CD14-positive monocyte (primary cell): ENCODE measurements around a stretch of chr11.

GRCh38 chr11:64319251-64319859 lies 1.4 kb downstream of the PRDX5 start:
- CAGE, long polyA plus RNA = no peak

DNA sequence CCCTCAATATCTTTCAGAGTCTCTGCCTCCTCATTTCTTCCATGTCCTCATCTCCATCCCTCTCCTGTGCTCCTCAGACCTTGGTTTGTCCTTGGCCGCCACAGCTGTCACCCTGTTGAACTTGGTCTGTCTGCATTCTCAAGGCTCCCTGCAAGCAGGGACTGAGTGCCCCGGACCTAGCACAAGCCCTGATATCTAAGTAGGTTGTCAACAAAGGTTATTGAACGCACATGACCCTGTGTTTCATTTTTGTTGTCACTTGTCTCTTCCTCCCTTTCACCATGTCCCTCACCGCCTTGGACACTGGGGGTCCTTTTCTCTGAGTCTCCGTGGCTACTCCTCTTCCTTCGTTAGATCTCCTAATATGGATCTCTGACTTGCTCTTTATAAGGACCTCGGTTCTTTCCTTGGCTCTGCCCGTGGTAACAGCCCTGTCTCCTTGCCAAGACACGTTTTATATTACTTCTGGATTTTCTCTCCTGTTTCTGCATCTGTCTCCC lies 38.6 kb downstream of the SLC22A12 start:
- CAGE, long polyA plus RNA = no peak

- CAGE, long polyA plus RNA = no peak
Measured at GRCh38 chr11:64659787-64660302, 63.2 kb downstream of the NRXN2 start.

DNA sequence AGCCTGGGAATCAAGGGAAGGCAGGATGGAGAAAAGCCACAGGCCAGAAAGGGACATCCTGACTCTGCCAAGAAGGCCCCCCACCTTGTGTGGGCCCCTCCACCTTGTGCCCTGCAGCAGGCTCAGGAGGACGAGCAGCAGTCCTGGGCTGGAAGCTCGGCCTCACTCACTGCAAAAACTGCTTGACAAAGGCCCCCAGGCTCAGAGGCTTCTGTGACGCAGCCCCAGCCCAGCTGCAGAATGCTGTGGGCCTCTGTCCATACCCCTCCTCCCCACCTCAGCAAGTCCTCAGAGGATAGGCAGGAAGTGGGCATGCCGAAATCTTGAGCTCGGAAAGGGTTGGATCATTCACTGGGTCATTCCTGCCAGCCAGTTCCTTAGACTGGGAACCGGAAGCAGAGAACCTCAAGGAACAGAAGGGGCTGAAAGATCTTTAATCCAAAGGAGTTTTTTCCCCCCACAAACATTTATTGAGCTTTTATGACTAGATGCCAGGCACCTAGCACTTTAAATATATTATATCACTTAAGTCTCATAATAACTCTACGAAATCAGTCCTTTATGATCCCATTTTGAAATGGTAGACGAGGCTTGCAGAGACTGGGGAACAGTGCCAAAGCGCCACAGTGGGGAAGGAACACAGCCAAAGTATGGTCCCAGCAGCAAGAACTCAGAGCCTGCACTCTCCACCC lies 61.7 kb downstream of the NRXN2 start:
- CAGE, long polyA plus RNA = no peak

DNA sequence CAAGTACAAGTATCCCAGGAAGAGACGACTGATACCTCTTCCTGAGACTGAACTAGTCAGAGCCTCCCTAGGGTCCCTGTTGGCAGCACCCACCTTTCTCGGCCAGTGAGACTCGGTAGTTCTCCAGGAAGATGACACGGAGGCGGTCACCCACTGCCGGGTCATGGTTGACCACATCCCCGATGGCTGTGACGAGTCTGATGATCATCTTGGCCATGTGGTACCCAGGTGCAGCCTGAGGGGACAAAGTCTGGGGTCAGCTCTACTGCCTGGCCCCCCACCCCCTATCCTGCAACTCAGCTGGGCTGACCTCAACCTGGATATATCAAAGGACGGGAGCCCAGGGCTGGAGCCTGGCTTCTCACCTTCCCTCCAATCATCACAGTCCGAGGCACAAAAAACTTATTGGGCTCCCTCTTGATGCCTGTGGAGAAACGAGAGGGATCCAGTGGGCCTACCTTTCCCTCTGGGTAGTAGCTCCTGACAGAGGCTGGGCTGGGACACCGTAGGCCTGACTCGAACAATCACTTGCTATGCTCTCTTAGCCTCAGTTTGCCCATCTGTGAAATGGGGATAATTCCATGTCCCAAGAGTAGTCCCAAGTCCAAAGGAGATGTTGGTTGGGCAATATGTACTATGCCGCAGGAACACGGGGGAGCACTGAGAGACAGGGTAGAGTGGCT lies 7.4 kb upstream of the RASGRP2 start:
- CAGE, long polyA plus RNA = no peak

GRCh38 chr11:64763815-64764930 lies 4.4 kb upstream of the PYGM start:
- CAGE, long polyA plus RNA = no peak

GRCh38 chr11:64768980-64769878 lies 9.1 kb downstream of the SF1 start:
- CAGE, long polyA plus RNA = no peak

- CAGE, long polyA plus RNA = no peak
Measured at GRCh38 chr11:64777287-64778253, 772 bp downstream of the SF1 start.

GRCh38 chr11:64842680-64843952 lies 1.3 kb downstream of the CDC42BPG start:
- CAGE, long polyA plus RNA = no peak

DNA sequence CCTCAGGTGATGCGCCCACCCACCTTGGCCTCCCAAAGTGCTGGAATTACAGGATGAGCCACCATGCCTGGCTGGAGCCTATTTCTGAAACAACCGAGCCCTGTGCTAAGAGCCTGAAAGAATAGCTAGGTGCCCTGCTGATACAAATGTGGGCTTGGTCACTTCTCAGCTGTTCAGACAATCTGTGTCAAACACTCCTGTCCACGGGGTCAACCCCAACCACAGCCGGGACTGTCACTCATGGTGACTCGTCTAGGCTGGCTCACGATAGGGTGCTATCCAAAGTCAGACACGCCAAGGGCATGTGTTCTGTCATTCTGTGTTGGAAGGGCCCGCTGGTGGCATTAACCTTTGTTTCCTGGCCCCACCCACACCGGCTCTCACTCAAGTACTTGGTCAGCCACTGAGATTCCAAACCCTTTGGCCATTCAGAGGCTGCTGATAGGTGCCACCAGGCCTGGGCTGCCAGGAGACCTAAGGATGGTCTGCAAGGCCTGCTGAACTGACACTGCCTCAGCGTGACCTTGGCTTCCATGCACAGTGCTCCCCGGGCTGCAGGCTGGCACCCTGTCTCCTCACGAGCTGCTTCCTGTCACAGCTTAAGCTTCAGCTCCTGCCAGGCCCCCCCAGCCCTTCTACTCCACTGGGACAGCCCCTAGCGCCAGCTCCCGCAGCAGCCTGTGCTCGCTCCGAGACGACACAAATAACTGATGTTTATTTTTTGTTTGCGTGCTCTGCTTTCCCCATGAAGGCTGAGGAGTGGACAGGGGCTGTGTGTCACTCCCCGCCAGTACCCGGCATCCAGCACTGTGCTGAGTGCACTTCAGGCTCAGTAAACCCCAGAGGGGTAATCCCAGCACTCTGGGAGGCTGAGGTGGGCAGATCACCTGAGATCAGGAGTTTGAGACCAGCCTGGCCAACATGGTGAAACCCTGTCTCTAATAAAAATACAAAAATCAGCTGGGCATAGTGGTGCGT lies 14.3 kb upstream of the CDC42BPG start:
- CAGE, long polyA plus RNA = no peak

DNA sequence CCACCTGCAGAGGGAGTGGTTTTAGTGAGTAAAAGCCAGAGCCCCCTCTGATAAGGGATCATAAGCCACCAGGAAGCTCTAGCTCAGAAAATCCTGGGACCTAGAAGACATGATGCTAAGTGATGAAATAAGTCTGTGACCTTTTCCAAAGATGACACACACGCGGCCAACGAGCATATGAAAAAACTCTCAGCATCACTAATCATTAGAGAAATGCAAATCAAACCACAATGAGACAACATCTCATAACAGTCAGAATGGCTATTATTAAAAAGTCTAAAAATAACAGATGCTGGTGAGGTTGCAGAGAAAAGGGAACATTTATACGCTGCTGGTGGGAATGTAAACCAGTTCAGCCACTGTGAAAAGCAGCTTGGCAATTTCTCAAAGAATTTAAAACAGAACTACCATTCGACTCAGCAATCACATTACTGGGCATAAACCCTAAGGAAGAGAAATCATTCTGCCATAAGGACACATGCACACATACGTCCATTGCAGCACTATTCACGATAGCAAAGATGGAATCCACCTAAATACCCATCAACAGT lies 12.8 kb downstream of the EHD1 start:
- CAGE, long polyA plus RNA = no peak

DNA sequence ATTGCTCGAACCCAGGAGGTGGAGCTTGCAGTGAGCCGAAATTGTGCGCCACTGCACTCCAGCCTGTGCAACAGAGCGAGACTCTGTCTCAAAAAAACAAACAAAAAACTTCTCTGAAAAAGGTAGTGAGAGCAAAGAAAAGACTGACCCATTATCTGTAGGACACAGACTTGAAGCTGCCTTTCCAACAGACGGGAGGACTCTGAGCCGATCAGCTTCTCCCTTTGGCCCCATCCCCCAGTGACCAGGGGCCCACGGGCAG lies 3.0 kb downstream of the EHD1 start:
- CAGE, long polyA plus RNA = no peak

DNA sequence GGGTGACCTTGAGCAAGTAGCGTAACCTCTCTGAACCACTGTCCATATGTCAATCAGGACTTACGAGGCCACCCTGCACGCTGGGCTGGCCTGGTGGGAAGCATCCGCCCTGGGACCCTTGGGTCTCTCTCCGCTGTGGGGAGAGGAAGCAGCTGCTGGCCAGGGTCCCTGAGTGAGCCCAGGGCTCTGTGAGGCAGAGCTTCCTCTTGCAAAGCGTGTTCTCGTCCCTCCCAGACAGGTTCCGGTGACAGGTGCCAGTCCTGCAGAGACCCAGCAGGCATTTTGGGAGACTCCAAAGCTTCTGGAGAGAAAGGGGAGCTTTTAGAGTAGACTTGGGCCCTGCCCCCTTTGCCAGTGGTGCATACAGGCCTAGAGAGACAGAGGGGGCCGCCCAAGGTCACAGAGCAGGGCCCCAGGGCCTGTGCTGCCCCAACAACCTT lies 14.1 kb upstream of the EHD1 start:
- CAGE, long polyA plus RNA = no peak

DNA sequence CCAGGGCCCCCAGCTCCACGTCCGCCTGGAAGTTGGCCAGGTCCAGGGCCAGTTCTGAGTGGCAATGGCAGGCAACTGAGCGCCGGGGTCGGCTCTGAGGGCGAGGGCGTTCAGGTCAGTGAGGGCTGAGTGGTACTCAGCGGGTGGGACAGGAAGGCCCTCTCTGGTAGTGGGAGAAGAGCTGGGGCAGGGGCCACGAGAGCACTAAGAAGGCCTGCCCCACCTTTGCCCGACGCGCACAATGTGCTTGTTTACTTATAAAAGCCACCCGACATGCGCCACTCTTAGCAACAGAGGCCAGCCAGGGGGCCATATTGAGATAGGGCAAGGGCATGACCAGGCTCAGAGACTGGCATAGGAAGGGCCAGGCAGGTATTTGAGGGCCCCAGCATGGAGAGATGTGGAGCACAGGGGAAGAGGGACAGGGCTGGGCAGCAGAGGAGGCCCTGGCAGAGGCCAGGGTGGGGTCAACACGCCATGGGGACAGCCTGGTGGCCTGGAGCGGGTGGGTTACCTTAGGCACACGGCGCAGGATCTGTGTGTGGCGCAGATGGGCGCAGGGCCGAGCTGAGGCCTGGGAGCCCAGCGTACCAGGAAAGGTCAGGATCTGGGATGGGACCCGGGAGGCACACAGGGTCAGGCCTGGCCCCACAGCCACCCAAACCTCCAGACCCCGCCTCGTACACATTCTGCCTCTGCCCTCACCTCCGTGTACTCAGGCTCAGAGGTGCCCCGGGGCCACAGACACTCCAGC lies 6.7 kb downstream of the ATG2A start:
- CAGE, long polyA plus RNA = no peak

DNA sequence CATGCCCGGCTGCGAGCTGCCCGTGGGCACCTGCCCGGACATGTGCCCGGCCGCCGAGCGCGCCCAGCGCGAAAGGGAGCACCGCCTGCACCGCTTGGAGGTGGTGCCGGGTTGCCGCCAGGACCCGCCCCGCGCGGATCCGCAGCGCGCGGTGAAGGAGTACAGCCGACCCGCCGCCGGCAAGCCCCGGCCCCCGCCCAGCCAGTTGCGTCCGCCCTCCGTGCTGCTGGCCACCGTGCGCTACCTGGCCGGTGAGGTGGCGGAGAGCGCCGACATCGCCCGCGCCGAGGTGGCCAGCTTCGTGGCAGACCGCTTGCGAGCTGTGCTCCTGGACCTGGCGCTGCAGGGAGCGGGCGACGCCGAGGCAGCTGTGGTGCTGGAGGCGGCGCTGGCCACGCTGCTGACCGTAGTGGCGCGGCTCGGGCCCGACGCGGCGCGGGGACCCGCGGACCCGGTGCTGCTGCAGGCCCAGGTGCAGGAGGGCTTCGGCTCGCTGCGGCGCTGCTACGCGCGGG lies 339 bp downstream of the SAC3D1 start:
- CAGE, long polyA plus RNA = no peak

GRCh38 chr11:65150585-65151492 lies 16.5 kb upstream of the SYVN1 start:
- CAGE, long polyA plus RNA = no peak

DNA sequence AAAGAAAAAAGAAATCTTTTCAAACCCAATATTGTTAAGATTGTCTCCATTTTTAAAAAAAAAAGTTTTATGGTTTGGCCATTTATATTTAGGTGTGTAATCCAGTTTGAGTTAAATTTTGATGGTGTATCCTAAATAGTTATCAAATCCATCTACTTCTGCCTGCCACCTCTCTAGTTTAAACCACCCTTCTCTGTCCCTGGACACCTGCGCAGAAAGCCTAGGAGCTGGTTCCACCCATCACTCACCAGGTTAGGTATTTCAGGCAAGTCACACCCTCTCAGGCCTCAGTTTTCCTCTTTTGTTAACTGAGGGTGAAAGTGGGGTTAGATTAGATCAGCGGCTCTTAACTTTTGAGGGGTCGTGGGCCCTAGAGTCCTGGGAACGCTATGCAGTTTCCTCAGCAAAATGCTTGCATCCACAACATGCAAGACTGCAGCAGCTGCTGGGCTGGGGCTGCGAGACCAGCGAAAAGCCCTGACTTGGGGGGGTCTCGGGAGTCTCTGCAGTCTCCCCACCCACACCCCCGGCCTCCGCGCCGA lies 1.3 kb upstream of the CAPN1 start:
- CAGE, long polyA plus RNA = no peak

GRCh38 chr11:65279424-65280442 lies 18.0 kb downstream of the POLA2 start:
- CAGE, long polyA plus RNA = no peak

GRCh38 chr11:65397061-65397679 lies 10.7 kb downstream of the FRMD8 start:
- CAGE, long polyA plus RNA = no peak

DNA sequence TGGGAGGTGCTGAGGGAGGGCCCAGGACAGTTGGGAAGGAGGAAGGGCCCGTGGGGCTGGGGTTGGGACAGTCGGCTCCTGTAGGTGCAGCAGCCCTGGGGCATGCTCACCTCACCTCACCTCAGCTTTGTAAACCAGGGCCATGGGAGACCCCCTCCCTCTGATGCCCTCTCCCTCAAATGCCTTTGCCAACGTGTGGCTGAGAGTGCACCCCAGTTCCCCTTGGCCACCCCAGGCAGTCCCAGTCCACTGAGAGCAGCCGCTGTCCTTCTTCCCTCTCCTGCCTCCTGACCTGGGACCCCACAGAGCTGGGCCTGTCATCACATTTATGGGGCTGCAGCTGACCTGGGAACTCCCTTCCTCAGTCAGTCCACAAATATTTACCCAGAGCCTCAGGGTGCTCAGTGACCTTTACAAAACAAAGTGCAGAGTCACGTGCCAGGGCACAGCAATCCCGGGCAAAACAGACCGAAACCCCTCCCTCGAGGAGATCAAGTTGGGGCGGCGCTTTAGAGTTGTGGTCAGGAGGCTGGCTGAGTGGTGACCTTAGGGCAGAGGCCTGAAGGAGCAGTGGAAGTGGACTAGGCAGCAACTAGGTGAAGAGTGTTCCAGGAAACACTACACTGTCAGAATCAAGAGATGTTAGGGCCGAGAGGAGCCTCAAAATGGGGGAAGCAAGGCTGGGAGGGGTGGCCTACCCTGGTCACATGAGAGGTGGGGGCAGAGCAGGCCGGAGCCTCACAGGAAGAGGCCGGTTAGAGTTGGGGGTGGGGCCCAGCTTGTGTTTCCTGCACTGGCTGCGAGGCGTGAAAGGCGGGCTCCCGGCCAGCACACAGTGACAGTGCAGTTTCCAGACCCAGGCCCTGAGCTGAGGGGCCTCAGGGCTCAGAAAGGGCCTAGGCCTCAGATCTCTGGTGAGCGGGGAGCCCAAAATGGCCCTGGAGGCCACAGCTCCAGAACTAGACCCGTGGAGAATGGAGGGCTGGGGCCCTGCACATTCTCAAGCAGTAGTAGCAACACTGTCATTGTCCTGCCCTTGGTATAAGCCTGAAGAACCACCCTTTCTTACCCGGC lies 32.3 kb downstream of the FRMD8 start:
- CAGE, long polyA plus RNA = no peak